Tongue (tissue), 2 donors: ENCODE measurements around a stretch of chr15.

DNA sequence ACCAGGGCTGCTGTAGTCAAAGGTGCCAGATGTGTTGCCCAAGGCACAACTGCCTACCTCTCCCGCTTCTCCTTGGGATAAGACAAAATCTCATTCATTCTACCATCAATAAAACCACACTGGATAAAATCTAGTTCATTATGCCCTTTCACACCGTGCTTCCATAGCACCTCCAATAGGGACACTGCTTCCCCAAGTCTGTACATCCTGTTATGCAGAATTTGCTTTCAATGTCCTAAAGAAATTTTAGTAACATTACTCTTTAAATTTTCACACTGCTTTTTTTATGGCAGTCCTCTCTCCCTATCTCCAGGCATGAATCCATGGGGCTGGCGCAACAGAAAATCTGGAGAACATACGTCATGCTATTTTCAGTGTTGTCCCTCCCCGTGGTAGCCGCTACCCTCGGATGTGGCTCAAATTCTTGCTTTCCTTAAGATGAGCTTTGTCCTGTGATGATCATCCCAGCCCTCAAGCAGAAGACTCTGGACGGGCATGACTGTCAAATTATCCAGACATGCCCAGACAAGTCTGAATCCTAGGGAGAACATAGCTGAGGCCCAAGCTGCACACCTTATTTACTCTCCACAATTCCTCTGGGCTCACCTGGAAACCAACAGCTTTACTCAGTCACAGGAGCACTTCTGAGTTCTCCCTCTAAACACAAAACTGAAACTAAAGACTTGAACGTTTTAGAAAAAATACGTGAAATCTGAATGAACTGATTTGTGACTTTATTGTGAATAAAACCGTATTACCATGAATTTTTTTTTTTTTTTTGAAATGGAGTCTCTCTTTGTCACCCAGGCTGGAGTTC, 49.1 kb downstream of the FMN1 start:
- RAMPAGE, long total RNA: no peak

DNA sequence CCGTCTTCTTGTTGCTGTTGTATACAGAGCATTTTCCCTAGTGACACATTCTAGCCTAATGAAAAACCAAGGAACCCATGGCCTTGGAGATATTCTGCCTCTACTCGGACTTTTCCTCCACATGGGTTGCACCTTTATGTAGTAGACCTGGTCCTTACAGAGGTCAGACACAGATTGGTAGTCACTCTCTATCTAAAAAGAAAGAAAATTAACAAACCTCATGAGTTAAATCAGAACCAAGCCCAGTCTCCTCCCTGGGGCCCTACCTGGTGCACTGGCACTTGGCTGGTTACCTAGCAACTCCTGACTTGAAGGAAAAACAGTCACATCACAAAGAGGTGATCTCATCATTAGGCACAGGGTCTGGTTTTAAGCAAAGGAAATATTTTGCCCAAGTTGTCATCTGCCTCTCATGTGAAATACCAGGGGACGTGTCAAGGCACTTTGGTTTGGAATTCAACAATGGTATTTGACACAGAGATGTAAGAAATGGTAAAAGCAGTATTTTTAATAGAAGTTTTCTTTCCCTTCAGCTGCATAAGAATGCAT, 47.6 kb upstream of the FMN1 start:
- RAMPAGE, long total RNA: no peak

DNA sequence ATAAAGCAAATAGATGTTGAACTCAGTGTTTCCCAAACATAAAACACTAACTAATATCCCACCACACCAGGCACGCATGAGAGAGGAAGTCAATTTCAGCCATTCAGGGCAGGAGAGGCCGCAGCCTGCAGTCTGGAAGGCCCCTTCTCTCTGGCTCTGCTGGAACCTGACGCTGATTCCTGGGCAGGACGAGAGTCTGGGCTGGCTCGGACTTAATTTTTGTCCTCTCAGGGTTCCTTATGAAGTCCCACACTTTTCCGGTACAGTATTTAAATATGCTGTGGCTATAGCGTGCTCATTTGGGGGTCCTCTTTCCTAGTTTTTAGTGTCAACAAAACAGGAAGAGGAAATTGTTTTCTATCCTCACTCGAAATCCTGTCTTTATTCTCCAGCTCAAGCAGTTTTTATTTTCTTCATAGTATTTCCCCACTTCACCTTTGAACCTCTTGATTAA, 240.8 kb upstream of the CHRM5 start:
- RAMPAGE, long total RNA: no peak

DNA sequence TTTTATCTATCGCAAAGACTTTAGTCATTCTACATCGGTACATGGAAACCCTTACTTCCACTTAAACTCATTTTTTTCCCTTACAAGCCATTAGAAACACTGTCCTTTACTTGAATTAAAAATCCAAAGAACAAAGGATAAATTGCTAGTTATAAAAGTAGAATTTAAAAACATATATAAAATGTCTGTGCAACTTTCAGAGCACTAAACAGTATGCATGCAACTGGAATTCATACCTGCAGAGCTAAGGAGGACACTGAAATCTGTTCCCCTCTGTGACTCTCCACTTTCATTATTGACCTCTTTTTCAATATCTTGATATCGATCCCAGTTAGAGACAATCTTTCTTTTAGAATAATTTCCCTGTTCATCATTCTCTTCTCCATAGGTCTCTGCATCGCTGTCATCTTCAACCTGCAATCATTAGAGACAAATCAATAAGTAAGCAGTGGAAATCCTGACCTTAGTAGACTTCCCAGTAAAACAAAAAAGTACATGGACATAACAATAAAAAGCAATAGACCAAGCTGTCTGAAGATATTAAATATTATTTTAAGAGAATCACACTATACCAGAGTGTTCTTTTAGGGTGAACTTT, 34.6 kb downstream of the CHRM5 start:
- RAMPAGE, long total RNA: no peak

DNA sequence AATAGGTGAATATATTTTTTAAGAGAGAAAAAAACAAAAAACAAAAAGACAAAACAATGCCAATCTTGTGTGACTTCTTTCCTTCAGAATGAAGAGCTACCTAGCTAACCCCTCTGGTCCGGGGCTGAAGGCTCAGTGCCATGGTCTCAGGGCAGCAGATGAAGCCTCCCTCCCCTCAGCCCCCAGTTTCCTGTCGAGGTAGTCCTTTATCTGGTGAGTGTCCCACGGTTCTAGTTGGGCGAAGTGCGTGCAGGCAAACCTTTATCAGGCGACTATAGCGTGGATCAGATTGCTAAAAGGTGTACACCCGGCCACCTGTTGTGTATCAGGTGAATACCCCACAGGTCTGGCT, 725 bp downstream of the SLC12A6 start:
- RAMPAGE, long total RNA: no peak

DNA sequence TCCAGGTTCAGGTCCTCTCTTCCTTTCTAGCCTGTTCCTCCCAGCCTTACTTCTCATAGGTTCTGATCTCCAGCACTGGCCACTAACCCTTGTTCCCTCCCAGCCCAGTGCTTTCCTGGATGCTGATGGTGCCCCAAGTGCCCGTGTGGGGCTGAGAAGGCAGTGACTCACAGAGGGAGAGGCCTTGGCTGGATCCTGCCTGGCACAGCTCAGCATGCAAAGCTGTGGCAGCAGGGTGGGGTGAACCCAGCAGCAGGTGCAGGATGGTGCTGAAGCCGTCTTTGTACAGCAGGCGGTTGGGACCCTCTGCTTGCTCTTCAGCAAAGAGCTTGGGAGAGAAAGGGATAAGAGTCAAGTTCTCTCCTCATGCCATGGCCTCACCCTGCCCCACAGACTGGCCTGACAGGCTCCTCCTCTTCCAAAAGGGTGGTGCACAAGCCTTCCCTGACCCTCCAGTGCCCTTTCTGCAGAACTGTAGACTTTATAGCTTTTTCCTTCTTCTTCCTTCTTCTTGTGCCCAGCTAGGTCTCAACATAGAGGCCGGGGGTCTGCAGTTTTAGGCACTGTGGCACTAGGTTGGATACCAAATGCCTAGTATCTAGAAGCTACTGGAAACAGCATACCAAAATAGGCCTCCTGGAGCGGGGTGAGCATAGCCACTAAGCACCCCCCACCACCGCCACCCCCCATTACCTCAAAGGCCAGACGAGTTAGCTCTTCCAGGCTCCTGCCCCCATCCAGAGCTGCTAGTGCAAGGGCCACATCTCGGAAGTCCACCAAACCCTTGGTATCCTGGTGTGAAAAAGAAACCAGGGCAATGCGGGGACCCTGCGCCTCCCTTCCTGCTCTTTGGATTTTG, 7.3 kb downstream of the LPCAT4 start:
- RAMPAGE, long total RNA: no peak

GRCh38 chr15:34525175-34525892, 58.1 kb downstream of the GOLGA8B start:
- RAMPAGE, long total RNA: no peak

GRCh38 chr15:34753990-34754909, 548 bp downstream of the GJD2 start:
- RAMPAGE, long total RNA: no peak

DNA sequence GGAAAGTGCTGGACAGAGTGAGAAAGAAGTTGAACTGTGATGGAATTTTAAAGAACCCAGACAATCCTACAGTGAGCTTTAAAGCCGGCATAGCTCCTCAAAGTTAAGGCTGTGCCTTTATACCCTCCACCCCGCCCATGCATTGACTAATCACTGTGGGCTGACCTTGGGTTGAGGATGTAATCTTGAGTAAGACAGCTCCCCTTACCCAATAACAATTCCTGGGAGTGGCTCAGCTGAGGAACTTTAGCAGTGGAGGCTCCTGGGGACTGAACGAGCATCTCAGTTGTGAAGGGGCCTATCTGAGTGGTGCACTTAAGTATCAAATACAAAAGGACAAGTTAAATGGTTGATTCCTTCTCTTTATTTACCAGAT, 35.7 kb upstream of the ZNF770 start:
- RAMPAGE, long total RNA: no peak

DNA sequence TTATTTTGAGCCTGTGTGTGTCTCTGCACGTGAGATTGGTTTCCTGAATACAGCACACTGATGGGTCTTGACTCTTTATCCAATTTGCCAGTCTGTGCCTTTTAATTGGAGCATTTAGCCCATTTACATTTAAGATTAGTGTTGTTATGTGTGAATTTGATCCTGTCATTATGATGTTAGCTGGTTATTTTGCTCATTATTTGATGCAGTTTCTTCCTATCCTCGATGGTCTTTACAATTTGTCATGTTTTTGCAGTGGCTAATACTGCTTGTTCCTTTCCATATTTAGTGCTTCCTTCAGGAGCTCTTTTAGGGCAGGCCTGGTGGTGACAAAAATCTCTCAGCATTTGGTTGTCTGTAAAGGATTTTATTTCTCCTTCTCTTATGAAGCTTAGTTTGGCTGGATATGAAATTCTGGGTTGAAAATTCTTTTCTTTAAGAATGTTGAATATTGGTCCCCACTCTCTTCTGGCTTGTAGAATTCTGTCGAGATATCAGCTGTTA, 156.2 kb downstream of the DPH6 start:
- RAMPAGE, long total RNA: no peak

- RAMPAGE, long total RNA: no peak
Measured at GRCh38 chr15:35548453-35548815, 2.5 kb upstream of the DPH6 start.

DNA sequence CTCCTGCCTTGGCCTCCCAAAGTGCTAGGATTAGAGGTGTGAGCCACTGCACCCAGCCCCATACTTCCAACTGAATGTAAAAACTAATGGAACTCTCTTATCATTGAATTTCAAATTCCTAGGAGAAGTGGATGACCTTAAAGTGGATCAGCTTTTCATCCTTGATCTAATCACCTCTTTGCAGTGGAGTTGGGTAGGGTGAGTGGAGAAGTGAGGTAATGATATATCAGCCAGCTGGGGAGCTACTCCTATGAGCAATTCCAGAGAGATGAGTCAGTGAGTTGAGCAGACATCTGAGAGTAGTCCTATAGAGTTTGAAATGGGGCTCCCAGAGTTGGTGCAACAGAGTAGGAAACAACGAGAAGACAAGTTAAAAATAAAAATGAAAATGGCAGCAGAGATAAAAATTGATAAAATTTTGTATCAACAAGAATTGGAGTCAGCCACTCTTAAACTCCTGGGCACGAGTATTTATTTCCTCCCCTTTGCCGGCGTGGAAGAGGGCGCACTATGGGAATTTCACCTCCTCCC, 150.8 kb upstream of the DPH6 start:
- RAMPAGE, long total RNA: no peak

GRCh38 chr15:35697553-35698297, 151.8 kb upstream of the DPH6 start:
- RAMPAGE, long total RNA: no peak

- RAMPAGE, long total RNA: no peak
Measured at GRCh38 chr15:36195228-36195629, 384.2 kb upstream of the CDIN1 start.

DNA sequence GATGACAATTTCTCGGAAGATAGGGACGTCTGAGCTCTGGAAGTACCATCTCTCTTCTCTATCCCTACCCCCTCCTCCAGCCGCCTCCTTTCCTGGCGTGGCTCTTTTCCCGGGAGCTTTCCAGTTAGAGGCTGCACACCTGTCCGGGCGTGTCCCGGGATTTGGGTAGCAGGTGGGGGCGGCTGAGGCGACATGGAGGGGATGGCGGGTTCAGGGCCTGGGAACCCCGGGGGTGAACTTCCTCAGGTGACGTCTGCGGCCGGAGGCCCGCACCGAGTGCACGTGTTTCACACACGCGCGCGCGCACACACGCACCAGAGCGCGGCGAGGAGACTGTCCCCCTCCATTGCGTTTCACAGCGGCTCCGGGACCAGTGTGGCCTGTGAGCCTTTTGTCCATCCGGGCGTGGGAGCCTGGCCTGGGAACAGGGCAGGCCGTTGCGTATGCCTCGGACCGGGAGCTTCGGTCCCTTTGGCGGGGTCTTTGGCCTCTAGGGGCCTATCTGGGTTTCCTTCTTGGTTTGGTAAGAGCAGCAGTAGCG, 220.2 kb downstream of the MEIS2 start:
- RAMPAGE, long total RNA: no peak

DNA sequence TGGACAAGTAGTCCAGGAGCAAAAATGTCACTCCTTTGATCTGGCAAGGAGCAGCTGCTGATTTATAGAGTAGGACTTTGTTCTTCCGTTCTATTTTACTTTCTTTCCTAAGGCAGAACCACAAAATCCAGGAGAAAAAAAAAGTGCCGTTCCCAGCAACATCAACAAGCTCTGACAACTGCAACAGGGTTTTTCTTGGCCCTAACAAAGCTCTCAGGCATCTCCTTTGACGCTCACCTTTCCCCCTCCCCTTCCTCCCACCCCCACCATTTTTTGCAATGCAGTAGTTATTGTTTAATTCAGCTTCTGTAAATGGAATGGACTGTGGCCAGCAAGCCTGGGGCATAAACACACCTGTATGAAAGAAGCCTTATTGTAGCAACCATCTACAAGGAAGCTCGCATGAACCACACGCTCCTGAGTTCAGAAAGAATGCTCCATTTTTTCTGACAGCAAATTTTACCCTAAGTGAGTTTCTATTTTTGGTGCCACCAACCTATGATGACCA, 196.2 kb downstream of the MEIS2 start:
- RAMPAGE, long total RNA: no peak

DNA sequence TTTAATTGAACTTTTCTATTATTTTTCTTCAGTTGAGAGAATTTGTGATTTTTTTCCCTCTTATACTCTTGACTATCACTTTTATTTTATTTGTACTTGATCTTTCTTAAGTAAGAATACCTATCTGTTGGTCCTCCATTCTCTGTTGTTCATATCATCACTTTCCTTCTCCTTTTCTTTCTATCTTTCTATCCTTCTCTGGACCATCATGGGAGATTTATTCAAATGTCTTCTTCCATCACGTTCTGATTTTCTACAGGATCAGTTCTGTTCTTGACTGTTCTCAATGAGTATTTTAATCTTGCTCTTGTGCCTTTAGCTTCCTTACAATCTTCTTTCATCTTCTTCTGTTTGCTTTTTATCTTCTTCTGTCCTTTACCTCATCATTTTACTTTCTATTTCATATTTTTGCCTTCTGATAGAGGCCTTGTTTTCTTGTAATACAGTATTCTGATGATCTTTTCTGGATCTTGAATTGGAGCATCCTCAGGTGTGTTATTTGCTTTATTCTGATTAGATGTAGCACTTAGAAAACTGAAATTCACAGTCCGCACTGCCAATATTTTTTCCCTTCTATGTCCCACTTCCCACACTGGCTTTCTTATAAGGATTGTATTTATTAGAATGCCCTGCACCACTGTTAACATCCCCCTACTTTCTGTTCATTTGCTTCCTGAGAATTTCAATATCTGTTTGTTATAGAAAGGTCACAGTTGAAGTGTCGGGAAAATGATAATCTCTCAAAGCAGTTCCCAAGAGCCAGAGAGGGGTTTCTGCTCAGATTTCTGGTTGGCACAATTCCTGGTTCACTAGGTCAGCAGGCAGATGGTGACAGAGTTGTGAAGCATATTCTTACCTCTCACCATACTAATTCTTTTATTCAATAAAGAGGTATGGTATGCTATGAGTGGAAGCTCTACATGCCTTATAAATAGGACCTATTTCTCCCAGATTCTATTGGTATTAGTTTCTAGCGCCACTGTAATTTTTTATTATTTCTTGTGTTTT, 115.0 kb downstream of the MEIS2 start:
- RAMPAGE, long total RNA: no peak

DNA sequence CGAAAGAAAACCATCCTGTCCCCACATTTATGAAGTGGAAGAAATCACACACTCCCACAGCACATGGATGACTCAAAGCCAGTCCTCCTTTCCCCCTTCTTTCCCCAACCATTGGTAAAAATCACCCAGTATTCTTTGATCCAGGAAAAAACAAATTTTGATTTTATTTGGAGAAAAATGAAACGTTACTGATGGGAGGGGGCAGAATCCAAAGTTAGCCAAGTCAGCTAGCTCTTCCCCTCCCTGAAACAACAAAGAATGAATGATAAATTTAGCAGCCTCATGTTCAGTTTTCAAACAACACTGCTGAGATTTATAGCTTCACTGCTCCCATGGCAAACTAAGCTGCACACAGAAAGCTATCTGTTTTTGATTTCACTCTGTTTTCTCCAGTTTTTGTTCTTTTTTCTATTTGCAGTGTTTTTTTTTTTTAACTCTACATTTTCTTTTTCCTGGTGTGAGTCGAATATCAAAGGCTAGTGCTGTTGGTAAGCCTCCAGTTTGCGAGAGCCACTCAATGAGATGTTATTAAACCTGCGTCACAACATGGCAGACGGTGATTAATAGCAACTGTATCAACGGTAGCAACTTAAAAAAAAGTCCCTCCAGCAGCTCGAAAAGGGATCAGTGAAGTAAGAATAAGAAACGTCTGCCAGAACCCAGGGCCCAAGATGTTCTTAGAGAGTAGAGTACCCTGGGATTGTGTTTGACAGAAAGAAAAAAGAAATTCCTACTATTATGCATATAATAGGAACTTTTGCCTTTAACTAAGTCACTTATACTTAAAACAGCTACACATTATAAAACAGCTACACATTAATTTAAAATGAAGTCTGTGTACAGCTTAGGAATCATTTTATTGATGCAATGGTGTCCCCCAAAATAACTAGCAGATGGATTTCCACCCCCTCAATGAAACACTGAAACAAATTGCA, 84.2 kb downstream of the MEIS2 start:
- RAMPAGE, long total RNA: no peak

DNA sequence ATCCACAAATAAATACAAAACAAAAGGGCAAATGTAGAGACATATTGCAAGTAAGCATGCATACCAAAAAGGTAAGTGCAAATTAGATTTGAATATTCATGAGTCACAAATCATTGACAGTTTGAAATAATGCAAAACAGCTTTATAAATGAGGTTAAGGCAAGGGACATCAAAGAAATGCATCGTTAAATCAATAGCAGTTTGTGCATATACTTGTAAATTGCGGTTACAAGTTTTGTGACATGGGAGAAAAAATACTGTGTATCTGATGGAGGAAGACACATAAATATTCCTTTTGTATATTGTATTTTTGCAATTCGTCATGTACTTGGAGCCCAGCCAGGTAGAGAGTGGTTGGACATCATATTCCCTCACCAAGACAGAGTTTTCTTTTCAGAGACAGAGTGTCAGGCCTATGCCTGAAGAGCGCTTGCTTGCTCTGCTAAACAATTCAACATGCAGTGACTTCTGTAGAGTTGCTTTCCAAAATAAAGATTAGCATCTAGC, 24.7 kb upstream of the MEIS2 start:
- RAMPAGE, long total RNA: no peak

DNA sequence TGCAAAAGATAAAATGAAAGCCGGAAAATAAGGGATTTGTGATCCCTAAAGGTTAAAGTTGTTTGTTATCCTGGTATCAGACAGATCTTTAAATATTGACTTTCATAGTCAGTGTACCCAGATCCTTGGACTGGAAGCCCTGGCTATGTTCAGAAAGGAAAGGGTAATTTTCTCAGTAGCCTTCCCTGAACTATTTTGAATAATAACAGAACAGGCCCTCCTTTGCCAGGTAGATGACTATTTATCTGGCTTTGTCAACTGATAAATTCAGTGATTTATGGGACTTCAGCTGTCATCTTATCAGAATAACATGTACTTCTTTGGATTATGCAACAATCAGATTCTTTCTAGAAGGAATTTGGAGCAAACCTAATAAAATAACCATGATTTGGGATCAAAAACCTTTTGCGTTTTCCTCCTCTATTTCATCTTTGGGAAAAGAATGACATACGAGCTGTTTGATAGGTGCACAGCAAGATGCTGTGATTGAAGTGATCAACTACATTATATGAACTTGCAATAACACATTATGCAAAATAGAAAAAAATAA, 119.1 kb upstream of the MEIS2 start:
- RAMPAGE, long total RNA: no peak